Epidermal melanocyte (primary cell): ENCODE results near the genes CRYGS, ST6GAL1 and SST.

- RRBS, result no CpG with 5 or more reads among the region's 14 CpGs
These were observed 113.1 kb upstream of the ETV5 start for GRCh38 chr3:186221886-186222580.

GRCh38 chr3:186544109-186544672 lies at the start of gene CRYGS:
TSS of gene CRYGS (minus strand) at chr3:186544380.
- RRBS, result no CpG with 5 or more reads among the region's 4 CpGs

- RRBS, result no CpG with 5 or more reads among the region's 7 CpGs
These were observed 5.6 kb downstream of the AHSG start for GRCh38 chr3:186618358-186618893.

GRCh38 chr3:186788578-186789640 lies 5.5 kb downstream of the EIF4A2 start:
- RRBS, result no CpG with 5 or more reads among the region's 17 CpGs

DNA sequence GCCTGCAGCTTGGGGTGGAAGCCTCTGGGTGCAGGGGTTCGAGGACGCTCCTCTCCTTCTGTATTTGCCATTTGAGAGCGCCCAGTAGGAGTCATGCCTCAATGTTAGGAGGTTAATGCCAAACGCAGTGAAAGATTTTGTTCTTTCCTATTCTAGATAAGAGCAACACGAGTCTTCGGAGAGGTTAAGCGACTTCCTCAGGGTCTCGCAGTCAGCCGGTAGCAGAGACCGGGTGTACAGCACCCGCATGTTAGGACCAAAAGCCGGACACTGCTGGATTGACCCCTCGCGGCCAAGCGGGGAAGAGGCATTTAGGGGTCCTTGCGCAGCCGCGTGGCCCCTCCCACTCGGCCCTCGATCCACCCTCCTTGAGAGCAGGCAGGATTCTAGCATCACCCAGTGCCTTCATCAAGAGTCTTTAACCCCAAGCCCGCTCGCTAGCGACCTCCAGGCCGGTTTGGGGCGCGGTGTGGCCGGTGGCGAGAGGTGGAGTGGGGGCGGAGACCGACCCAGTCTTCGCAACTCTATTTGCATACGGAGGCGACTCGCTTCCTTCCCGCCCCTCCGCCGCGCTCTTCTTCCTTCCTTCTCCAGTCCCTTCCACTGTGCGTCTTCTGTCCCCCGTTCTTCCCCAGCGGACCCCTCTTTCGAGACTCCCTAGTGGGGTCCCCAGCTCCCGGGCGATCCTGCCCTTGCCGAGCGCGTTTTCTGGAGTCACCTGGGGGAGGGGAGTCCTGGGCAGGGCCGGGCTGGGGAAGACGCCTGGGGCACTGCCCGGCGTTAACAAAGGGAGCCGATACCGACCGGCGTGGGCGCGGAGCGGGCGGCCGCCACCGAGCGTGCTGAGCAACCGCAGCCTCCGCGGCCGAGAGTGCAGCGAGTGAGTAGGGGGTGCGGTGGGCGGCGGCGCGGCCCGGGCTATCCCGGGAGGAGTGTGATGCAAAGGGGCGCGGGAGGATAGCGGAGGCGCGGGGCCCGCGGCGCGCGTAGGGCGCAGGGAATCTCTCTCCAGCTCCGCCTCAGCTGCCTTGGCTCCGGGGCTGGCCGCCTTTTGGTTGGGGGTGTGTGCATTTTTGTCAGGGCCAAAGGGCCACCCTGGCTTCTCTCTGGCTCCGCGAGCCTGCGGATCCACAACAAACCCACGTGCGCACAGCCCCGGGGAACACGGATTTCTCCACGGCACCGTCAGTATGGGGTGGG lies at the start of gene ST6GAL1:
ST6GAL1 (plus strand) TSS at position 572 of the 1,200 bp plus-strand sequence.
- RRBS, result 3% methylated on average over 31 of the region's 97 CpGs

DNA sequence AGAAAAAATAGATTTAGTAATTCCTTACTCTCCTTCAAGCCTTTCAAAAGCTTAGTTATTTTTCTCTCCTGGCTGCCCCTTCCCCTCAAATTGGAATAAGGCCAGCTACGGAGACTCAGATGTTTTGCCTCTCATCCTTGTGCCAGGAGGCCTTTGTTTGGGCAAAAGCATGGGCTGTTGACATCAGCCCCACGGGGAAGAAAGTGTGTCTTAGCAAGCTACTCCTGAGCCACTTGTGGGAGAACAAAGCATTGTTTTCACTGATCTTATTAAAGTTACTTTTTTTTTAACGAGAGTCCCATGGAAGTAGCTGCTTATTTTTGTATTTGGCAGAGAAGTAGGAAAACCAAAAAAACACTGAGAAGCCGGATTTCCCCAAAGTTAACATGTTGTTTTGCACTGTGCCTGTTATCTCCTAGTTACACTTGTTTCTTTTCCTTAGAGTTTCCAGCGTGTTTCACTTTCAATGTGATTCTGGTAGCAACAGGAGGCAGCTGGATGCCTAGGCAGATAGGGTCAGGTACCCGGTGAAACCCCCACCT lies 2.2 kb downstream of the ST6GAL1 start:
- RRBS, result no CpG with 5 or more reads among the region's 6 CpGs

DNA sequence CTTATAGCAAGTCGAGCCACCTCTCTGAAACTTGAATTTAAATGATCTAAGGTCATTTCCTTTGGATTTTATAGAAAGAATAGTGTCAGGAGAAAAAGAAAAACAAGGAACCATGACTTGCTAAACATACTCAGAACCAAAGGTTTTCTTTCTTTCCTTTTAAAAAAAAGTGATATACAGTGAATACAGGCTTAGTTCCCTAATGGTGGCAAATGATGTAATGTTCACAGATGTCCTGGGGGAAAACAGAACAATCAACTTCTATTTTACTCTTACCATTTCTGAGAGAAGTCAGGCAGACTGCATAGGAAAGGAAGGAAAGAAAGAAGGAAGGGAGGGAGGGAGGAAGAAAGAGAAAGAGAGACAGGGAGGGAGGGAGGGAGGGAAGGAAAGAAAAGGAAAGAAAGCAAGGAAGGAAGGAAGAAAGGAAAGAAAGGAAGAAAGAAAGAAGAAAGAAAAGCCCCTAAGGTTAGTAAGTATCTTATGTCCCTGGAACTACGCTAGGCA lies 56.5 kb downstream of the ST6GAL1 start:
- RRBS, result no CpG with 5 or more reads among the region's 2 CpGs

DNA sequence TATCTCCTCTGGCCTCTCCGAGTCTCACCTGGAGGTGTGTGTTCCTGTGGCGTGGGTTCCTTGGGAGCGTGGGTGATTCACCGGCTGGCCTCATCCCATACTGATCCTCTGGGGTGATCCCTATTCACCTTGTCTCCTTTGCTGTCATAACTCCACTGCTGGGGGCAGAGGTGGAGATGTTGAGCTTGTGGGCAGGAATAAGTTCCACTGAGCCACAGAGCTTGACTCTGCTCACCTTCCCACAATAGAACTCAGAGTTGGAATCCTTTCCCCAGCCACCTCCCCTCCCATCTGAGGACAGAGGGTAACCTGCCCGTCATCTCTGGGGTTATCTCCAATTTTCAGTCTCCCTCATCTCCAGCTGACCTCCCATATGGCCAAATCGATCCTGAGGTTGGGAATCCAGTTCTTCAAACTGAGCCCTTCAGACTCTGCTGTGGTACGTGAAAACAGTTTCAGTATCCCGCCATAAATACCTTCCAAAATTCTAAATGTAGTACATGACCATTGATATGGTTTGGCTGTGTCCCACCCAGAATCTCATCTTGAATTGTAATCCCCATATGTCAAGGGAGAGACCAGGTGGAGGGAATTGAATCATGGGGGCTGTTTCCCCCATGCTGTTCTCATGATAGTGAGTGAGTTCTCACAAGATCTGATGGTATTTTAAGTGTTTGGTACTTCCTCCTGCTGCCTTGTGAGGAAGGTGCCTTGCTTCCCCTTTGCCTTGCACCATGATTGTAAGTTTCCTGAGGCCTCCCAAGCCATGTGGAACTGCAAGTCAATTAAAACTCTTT lies 61.5 kb downstream of the ST6GAL1 start:
- RRBS, result no CpG with 5 or more reads among the region's 8 CpGs

DNA sequence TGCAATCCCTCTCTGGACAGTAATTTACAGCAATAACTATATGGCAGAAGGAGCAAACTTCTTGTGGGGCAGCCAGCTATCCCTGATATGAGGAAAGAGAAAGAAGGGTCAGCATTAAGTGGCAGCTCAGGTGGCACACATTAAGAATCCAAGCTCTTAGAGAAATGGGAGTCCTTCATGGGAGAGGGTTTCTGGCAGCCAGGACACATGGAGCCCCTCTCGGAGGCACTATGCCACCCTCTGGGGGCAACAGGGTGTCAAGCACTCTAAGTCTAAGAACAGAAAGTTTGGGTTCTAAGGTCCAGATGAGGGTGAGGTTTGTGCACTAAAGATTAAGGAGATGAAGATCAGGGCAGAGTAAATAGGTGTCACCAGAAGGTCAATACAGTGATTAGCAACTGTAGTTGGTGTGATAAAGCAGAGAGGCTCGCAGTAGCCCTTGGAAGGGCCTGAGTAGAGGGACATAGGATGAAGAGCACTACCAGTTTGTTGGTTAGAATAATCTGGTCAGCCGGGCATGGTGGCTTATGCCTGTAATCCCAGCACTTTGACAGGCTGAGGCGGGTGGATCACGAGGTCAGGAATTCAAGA lies 89.3 kb downstream of the ST6GAL1 start:
- RRBS, result no CpG with 5 or more reads among the region's 5 CpGs

- RRBS, result no CpG with 5 or more reads among the region's 1 CpG
These were observed 97.9 kb downstream of the RPL39L start for GRCh38 chr3:187041421-187041780.

DNA sequence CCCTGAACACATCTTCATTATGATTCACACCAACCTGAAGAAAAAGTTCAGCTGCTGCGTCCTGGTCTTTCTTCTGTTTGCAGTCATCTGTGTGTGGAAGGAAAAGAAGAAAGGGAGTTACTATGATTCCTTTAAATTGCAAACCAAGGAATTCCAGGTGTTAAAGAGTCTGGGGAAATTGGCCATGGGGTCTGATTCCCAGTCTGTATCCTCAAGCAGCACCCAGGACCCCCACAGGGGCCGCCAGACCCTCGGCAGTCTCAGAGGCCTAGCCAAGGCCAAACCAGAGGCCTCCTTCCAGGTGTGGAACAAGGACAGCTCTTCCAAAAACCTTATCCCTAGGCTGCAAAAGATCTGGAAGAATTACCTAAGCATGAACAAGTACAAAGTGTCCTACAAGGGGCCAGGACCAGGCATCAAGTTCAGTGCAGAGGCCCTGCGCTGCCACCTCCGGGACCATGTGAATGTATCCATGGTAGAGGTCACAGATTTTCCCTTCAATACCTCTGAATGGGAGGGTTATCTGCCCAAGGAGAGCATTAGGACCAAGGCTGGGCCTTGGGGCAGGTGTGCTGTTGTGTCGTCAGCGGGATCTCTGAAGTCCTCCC lies 96.5 kb downstream of the RPL39L start:
- RRBS, result no CpG with 5 or more reads among the region's 7 CpGs

GRCh38 chr3:187173997-187174310 lies 23.3 kb upstream of the RTP1 start:
- RRBS, result no CpG with 5 or more reads among the region's 1 CpG

DNA sequence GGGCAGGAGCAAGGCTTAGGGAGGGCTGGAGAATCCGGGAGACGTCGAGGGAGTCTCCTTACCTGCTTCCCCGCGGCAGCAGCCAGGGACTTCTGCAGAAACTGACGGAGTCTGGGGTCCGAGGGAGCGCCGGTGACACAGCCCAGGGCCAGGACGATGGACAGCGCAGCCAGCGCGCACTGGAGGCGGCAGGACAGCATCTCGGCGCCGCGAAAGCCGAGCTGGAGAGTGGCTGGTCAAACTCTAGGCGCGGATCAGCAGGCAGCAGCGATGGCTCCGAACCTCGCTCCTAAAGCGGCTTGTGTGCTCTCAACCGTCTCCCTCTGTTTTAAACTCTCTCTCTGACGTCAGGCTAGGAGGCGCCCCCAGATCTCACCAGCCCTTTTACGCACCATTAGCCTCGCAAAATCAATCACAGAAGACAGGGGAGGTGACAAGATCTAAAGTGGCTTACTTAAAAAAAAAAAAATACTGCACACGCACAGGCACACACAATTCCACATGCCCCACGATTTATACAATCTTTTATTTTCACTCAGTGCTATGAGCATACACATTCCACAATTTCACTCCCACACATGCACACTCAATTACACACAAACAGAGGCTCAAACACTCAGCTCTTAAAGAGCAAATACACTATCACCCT lies at the start of gene SST:
SST (minus strand) TSS at position 303 of the 649 bp plus-strand sequence.
- RRBS, result 5% methylated on average over 7 of the region's 32 CpGs

GRCh38 chr3:187738784-187739174 lies 6.5 kb downstream of the BCL6 start:
- RRBS, result 3% methylated on average over 4 of the region's 13 CpGs

GRCh38 chr3:187742992-187743555 lies 2.2 kb downstream of the BCL6 start:
- RRBS, result no CpG with 5 or more reads among the region's 12 CpGs

DNA sequence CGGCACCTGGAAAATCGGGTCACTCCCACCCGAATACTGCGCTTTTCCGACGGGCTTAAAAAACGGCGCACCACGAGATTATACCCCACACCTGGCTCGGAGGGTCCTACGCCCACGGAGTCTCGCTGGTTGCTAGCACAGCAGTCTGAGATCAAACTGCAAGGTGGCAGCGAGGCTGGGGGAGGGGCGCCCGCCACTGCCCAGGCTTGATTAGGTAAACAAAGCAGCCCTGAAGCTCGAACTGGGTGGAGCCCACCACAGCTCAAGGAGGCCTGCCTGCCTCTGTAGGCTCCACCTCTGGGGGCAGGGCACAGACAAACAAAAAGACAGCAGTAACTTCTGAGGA lies 117.4 kb upstream of the BCL6 start:
- RRBS, result no CpG with 5 or more reads among the region's 17 CpGs

DNA sequence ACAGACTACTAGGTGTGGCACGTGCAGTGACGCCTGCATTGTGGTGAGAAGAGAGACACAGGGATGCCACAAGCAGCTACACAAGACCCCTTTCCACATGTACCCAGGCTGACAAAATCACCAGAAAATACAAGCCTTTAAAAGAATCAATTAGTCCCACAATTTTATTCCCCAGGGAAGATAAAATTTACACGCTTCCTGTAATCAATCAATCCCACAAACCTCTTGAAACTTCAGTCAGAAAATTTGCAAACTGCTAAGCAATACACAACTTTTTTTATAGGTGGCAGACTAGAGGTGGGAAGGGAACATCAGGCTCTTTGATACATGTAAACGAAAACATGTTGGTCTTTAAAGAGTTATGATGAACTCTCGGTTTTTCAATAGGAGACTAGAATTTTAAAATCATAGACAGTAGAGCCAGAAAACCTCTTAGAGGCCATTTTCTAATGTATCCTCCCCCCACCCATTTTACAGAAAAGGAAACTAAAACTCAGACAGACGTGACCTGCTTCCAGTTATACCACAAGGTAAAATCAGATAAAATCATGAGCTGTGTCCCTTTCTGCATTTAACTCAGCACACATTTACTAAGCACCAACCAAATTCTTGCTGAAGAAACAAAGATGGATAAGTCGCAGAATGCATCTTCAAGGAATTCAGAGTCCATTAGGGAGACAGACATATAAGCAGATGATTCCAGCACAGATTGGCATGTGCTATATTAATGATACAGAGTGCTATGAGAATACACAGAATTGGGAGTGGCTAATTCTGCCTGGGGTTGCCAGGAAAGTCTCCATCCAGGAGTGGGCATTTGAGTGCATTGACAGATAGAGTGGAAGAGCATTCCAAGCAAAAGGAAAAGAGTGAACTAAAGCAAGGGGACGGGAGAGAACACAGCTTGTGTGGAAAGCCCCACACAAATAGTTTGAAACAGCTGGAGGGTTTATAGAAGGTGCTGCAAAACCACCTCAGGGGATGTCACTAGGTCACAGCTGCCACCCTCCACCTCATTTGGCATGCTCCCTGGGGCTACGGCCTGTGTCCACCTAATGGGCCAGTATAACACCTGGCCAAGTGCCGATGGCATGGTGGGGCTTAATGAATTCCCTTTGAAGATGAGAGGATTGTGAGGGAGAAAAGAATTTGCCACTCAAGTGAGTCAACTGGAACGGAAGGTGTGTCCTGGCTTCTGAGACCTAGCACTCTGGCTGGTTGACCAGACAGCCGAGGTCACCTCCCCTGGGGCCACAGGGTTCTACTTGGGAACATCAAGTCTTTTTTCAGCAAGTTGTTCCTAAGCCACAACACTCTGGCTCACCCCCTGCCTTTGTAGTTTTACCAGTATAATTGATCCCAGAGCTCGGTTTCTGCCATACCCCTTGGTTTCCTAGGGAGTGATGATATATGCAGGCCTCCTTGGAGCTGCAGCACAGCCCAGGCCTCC lies 178.8 kb upstream of the LPP start:
- RRBS, result no CpG with 5 or more reads among the region's 13 CpGs

DNA sequence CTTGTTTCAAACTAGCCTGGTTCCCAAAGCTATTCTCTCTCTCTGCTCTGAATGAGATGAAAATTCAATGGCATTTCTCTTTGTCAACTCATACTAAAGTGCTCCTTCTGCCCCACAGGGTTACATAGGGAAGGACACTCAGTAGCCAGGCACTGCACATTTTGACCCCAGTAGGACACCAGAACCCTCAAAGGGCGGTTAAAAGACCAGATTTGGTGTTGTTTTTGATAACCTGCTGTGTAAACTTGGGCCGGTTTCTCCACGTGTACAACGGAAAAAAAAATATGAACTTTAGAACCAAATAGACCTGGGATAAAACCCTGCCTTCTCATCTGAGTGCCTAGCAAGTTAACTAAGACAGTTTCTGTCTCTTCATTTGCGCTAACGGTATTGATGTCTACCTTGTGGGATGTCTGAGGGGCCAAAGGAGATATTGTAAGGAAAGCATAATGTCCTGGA lies 156.1 kb upstream of the LPP start:
- RRBS, result no CpG with 5 or more reads among the region's 6 CpGs

DNA sequence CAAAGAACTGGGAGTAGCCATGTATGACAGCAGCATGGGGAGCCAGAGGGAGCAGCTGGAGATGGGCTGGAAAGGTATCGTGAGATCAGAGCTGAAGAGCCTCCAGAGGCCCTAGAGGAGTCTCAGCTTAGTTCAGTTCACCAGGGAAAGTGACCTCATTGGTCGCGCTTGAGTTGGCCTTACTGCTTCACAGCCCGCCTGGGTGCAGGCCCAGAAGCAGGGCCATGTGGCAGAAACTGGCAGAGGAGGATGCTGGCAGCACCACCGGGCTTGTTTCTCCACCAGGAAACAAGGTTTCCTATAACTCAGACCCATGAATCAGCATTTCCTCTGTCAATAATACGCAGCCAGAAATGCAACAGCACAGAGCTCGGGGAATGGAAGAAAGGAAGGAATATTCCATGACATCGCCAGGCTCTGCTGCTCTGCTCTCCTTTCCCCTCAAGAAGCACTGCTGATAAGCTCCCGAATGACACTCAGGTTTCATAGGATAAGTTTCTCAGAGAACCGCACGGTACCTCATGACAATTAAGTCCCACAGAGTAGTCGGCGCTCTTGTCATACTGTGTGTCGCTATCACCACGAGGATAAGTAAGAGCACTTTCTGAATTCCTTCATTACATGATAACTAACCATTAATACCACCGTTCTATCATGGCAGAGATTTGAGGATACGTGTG lies 147.1 kb upstream of the LPP start:
- RRBS, result no CpG with 5 or more reads among the region's 17 CpGs